NALM6 (cell line): ENCODE data around the gene ZBTB44.

GRCh38 chr11:128835639-128836119, 31.4 kb downstream of the KCNJ1 start:
- PRO-cap, result no peak

- PRO-cap, result bidirectional peak, plus-strand start at chr11:128928644, minus-strand start at chr11:128928534
Measured at GRCh38 chr11:128928445-128928943, 14.2 kb downstream of the TP53AIP1 start.

- PRO-cap, result no peak
Measured at GRCh38 chr11:129278374-129278949, 86.3 kb upstream of the ARHGAP32 start.

DNA sequence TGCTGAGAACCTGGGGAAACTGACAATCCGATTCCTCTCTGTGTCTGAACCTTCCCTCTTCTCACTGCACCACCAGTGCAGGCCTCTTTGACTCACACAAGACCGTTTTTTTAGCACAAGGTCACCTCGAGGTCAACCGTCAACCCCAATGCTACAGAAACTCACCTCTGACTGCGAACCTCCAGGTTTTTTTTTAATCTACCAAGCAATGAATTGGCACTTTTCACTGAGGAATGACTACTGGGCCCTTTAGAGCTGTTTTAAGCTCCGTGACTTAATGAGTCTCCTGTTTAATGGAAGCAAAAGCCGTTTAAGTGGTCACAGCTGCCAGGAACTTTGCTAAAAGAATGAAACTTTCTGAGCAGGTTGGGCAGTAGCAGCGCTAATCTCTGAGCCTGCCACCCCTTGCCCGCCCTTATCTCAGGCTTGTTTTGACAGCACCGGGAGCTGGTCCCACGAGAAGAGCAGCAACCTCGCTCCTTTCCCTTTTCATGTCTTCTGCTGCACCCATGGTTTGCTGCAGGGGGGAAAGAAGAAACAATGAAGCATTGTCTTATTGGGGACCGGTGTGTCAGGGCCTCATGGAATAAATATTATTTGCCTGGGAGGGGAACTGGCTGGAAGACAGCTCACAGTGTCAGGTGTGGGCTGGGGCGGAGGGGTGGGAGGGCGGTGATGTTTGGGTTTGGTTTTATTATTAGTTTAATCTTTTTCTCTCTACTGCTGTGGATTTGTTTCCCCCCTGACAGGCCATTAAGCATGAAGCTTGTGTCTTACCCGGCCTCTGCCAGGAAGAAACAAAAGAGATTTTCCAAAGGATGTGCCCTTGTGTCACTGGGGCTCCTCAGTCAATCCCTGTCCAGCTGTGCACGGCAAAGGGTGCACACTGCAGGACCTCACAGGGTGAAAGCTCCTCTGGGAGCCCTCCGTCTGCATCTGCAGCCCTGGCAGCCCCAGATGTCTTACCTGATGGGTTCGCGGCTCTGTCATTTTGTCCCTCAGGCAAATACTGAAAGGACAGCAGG, 203.4 kb upstream of the TMEM45B start:
- PRO-cap, result no peak

- PRO-cap, result no peak
Measured at GRCh38 chr11:129695618-129695935, 120.1 kb upstream of the TMEM45B start.

GRCh38 chr11:129695982-129696459, 119.6 kb upstream of the TMEM45B start:
- PRO-cap, result no peak

DNA sequence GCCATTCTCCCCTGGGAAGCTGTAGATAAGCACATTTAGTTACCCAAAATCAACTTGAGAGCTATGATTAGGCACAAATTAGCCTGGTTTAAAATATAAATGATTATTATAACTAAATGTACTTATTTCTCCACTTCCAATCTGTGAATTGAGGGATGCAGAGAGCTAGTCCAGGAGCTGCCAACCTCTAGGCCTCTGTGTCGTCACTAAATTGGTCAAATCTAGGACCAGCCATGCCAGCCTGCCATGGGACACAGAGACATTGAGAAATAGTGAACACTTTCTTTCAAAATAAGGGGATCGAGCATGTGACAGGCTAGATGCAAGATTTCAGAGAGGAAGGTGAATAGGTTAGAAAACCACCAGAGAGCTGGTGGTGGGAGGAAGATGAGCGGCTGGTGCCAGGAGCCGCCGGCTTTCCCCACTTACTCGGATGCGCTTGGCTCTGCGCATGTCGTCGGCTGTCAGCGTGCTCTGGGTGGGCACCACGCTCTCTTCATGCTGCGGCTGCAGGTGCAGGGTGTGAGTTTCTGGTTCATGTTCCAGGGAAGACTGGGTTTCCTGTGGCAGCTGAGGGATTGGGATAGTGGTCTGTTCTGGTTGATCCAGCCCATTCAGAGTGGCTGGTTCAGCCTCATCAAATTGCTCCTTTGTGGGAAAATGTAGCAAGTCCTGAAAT, 35.3 kb upstream of the NFRKB start:
- PRO-cap, result no peak

DNA sequence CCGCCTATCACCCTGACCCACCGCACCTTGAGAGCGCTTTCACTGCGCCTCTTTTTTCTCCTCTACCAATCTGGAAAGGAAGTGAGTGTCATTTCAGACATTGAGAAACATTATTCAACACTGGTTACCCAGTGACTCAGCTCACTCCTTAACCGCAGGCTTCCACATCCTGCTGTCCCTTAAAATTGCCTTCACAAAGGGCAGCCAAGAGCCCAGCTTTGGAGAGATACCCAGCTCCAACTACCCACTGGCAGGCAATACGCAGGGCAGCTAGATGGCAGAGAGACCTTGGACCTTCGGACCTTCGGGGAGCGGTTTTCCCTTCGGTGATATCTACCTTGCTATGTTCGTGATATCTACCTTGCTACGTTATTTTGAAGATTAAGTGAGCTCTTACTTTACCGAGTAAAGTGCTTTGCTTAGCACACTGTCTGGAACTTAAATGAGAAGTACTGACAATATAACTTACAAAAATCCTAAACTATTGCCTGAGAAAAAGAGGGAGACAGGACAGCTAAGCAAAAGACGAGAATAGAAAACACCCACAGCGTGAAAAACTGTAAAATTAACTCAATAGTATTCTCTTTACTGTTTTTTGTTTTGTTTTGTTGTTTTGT, 955 bp upstream of the PRDM10 start:
- PRO-cap, result bidirectional peak, plus-strand start at position 113 of the sequence, minus-strand start at position 41 of the sequence; unidirectional peak, minus-strand start at position 259 of the sequence

DNA sequence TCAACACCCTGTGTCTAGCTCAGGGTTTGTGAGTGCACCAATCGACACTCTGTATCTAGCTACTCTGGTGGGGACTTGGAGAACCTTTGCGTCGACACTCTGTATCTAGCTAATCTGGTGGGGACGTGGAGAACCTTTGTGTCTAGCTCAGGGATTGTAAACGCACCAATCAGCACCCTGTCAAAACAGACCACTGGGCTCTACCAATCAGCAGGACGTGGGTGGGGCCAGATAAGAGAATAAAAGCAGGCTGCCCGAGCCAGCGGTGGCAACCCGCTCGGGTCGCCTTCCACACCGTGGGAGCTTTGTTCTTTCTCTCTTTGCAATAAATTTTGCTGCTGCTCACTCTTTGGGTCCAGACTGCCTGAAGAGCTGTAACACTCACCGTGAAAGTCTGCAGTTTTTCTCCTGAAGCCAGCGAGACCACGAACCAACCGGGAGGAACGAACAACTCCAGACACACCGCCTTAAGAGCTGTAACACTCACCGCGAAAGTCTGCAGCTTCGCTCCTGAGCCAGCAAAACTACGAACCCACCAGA, 19.6 kb upstream of the PRDM10 start:
- PRO-cap, result no peak

- PRO-cap, result no peak
Measured at GRCh38 chr11:130042044-130042580, 27.6 kb upstream of the APLP2 start.

- PRO-cap, result no peak
Measured at GRCh38 chr11:130061938-130062359, 7.7 kb upstream of the APLP2 start.

DNA sequence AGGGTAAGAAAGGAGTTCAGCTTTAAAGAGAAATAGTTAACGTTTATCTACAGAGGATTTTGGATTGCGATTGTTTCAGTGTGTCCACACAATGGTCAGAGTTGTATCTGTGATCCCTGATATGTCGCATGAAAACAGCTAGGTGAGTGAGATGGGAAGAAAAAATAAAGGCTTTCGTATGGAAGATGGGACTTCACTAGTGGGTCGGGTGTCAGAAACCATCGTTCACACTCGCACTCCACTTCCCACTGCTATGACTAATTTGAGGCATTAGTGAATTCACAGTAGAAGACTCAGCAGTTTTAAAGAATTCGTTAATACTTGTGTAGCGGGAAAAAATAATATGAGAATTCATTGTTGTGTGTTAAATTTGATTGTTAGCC, 1.6 kb downstream of the APLP2 start:
- PRO-cap, result no peak

GRCh38 chr11:130110396-130110847, 40.7 kb downstream of the APLP2 start:
- PRO-cap, result no peak

DNA sequence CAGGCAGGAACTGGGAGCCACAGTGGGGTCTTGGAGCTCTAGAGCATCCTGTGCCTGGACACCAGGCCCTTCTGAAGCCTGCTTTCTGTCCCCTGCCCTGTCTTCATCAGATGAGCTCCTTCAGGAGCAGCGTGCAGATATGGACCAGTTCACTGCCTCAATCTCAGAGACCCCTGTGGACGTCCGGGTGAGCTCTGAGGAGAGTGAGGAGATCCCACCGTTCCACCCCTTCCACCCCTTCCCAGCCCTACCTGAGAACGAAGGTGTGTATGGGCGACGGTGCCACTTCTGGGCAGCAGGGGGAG, 24.2 kb upstream of the ST14 start:
- PRO-cap, result no peak

DNA sequence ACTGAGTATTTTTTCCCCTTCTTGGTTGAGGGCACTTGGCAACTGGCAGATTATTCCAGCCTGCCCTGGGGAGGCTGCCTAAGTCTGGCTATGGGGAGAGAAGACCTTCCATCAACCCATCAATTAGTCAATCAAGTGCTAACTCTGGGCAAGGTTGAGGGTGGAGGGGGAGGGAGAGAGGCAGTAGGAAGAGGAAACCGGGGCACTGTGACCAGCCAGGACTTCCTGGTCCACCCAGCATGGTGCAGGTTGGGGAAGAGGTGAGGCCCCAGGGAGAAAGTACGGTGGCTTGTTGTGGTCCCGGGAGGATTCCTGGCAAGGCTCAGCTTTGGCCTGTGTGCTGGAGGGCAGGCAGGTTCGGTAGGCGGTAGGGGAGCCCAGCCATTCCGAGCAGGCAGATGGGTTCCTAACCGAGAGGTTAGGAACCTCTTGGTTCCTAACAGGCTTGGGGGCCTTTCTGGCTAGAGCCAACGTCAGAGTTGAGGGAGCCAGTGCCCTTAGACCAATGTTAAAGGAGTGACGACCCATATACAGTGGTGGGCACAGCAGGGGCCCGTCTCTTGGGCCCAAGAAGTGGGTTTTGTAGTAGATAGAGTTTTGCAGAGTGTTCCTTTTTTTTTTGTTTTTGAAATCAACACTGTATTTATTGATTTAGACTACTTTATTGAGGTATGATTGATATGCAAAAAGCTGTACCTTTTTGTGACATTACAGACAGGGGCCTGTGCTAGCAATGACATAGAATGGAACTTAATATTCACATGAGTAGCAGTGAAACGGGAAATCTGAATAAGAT, 10.9 kb downstream of the ST14 start:
- PRO-cap, result no peak

DNA sequence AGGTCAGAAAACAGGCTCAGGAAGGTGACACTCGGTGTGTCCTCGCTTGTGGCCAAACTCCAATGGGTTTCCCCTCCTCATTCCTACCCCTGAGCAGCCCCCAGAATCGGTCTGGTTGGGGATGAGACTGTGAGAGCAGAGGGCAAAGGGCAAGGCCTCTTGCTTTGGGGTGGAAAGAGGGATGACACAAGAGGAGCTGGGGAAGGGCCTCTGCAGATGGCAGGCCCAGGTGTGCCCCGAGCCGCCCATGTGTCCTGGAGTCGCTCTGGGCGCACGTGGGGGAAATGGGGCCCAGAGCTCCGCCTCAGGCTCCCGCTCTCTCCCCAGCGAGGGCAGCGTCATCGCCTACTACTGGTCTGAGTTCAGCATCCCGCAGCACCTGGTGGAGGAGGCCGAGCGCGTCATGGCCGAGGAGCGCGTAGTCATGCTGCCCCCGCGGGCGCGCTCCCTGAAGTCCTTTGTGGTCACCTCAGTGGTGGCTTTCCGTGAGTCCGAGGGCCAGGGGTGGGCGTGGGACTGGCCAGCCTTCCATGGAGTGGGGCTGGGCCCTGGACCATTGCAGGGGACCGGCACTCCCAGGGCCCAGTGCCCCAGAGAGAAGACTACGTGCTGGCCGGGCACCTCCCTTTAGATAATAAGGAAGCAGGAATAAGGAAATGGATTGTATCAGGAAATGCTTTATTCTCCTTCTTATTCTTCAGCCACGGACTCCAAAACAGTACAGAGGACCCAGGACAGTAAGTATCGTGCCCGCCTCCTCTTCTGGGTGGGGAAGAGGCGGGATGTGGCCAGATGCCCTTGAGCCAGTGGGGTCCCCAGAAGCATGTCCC, 30.0 kb downstream of the ST14 start:
- PRO-cap, result no peak

DNA sequence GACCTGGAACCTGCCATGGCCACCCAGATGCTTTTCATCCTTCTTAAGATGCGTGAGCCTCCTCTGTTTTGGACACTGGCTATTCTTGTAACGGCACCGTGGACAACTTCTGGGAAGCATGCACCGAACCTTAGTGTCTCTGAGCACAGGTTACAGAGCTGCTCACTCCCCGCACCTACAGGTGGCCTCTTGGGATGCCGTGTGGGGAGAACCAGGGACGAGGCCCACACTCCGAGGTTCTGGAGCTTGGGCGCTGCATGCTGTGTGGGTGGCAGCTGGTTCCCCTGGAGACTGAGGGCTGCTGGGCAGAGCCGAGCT, 60.6 kb downstream of the ST14 start:
- PRO-cap, result no peak

GRCh38 chr11:130231373-130232110, 72.0 kb downstream of the ST14 start:
- PRO-cap, result no peak

DNA sequence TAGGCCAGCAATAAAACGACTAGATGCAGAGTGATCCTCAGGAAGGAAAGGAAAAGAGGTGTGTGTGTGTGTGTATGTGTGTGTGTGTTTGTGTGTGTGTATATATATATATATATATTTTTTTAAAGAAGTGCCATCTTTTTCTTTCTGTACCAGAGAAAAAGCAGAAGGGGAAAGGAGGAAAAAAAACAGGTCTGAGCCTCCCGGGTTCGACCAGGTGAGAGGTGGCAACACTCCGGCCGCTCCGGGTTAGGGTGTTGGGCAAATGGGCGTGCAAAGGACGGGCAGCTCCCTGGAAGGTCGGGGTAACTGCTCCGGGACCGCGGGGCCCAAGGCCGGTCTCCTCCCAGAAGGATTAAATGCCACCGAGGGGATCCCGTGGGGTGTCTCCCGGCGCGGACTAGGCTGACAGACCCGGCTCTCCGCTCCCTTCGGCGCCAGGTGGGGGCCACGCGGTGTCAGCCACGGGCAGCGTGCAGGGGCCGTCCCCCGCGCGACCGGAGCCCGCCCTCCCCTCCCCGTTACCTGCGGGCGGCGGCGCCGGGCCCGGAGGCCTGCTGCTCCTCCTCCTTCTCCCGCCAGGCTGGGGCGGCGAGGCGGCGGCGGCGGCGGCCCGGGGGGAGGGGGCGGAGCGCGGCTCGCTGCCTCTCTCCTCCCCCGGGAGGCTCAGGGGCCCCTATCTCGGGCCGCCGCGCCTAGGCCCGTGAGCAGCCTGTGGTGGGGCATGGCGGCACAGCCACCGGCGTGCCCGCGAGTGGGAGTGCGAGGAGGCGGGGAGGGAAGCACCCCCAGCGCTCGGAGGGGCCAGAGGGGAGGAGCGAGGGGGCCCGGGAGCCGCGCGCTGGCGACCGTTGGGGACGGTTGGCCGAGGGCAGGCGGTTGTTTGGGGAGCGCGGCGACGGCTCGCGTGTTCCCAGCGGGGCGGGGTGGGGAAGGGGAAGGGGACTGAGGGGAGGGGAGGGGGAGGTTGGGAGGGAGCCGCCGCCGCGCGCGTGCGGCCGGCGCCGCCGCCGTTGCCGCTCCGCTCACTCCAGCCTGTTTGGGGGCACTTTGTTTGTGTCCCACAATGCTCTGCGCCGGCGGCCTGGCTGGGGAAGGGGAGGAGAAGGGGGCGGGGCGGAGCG, at the start of gene ZBTB44:
TSS of gene ZBTB44 (minus strand) at position 1,068 of the 1,124 bp plus-strand sequence.
- PRO-cap, result unidirectional peak, plus-strand start at position 150 of the sequence; bidirectional peak, plus-strand start at position 706 of the sequence, minus-strand start at position 885 of the sequence; bidirectional peak, plus-strand start outside the sequence, minus-strand start at position 1,068 of the sequence

DNA sequence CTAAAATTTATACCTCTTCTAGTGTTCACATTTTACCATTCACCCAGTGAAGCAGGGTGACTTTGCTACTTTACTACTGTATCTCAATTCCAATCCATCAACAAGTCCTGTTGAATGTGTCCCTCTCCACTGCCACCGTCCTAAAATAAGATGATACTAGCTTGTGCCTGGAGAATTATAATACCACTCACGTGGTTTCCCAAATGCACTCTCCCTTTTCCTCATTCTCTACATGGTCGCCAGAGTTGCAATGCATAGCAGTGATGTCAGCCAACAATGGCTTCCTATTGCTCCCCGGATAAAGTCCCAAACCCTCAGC, 4.0 kb upstream of the ZBTB44 start:
- PRO-cap, result no peak